Mononuclear cell (primary cell): ENCODE results near the genes CFAP410 and LRRC3.

DNA sequence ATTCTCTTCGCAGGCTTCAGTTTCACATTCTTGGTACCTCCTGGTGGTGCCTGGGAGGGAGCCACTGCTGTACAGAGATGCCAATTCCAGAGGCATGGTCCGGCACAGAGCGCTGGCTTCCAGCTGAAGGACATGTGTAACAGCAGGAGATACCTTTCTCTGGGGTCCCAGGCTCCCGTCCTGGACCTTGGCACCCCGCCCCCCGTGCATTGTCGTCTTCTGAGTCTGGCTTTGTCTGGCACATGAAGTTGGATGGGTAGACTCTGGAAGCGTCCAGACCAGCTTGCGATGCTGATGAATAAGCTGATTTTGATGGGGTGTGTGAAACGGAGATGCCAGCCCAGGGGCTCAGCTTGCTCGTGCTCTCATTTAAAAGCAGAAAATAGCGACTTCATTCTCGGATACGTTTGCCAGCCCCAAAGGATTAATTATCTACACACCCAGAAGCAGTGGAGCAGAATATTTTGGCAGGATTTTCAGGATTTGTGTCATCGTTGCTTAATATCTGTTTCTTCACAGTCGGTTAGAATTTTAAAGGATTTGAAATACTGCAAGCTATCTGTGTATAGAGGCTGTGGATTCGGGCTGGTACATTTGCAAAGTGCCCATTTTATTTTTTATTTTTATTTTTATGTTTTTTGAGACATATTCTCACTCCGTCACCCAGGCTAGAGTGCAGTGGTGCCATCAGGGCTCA lies 13.3 kb downstream of the PDXK start:
- RRBS = no CpG with 5 or more reads among the region's 18 CpGs

DNA sequence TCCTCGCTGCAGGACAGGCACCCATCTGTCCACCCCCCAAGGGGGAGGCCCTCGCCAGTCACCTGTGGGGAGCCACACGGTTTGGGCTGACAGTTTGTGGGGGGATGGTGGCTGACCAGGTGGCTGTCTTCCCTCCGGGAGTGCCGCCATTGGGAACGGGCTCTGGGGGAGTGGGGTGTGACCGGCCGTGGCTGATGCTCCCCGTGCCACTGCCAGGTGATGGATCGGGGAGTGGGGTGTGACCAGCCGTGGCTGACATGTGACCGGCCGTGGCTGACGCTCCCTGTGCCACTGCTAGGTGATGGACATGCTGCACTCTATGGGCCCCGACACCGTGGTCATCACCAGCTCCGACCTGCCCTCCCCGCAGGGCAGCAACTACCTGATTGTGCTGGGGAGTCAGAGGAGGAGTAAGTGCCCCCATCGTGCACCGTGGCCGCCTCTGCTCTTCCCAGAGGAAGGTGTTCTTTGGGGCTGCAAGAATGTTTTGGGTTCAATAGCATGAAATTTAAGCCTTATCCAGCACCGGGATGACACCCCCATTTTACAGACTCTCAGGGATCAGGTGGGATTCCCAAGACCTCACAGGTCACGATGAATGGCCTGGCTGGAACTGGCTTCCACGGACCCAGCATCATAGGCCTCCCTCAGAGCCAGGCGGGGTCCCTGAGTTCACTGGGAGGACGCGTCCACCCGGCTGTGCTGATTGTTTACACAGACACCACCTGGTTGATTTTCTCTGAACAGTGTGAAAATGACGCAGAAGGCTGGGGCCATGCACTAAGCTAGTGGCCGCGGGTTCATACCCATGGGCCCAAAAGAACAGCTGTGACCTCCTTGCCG lies 23.7 kb downstream of the CSTB start:
- RRBS = 93% methylated on average over 4 of the region's 32 CpGs

DNA sequence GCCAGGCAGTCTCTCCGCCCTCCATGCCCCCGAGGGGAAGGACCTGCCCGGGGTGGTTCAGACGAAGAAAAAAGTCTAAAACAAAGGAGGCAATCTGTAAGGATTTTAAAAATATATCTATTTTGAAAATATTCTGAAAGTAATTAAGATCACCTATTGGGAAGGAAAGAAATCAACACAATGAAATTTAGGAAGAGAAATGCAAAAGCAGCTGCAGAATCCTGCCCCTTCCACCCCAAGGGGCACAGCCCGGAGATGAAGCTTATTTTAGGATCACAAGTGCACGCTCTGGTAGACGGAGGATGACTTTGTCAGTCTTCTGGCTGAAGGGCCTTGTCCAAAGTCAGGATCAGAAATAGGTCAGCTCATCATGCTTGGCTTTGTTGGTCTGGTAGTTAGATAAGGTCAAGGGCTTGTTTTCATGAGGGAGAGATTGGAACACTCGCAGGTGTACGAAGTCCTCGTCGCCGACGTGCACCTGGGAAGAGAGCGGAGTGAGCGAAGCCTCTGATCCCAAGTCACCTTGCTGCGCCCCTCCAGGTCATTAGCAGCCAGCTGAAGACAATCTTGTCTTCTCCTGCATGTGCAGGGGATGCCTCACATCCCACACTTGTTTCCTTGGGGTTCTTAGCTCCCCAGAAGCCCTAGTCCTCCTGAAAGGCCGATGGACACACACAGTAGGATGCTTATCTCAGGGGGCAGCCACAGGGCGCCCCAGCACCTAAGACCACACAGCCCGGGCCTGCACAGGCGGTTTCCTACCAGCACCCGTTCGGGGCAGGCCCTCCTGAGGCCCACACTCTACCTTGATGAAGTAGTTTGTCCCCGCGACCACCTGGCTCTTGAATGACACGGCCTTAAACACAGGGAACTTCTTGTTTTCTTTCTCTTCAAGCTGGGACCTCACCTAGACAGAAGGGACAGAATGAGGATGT lies 2.0 kb downstream of the CSTB start:
- RRBS = 93% methylated on average over 3 of the region's 25 CpGs

GRCh38 chr21:43810061-43810695 lies 20.8 kb downstream of the RRP1 start:
- RRBS = no CpG with 5 or more reads among the region's 28 CpGs

- RRBS = 2% methylated on average over 25 of the region's 74 CpGs
These were observed 805 bp upstream of the AGPAT3 start for GRCh38 chr21:43864000-43864835.

DNA sequence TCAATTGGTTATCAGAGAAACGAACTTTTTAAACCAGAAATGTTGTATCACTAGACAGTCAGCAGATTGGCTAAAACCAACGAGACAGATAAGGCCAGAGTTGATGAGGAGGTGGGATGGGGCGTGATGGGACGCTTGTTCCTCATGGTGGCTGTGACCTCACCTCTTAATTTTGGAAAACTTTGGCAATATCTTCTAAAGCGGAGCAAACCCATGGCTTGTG lies 41.3 kb downstream of the AGPAT3 start:
- RRBS = no CpG with 5 or more reads among the region's 5 CpGs

- RRBS = 91% methylated on average over 1 of the region's 22 CpGs
These were observed 56.3 kb downstream of the AGPAT3 start for GRCh38 chr21:43921062-43921933.

GRCh38 chr21:43972883-43973512 lies 39.1 kb upstream of the TRAPPC10 start:
- RRBS = 100% methylated on average over 2 of the region's 18 CpGs

DNA sequence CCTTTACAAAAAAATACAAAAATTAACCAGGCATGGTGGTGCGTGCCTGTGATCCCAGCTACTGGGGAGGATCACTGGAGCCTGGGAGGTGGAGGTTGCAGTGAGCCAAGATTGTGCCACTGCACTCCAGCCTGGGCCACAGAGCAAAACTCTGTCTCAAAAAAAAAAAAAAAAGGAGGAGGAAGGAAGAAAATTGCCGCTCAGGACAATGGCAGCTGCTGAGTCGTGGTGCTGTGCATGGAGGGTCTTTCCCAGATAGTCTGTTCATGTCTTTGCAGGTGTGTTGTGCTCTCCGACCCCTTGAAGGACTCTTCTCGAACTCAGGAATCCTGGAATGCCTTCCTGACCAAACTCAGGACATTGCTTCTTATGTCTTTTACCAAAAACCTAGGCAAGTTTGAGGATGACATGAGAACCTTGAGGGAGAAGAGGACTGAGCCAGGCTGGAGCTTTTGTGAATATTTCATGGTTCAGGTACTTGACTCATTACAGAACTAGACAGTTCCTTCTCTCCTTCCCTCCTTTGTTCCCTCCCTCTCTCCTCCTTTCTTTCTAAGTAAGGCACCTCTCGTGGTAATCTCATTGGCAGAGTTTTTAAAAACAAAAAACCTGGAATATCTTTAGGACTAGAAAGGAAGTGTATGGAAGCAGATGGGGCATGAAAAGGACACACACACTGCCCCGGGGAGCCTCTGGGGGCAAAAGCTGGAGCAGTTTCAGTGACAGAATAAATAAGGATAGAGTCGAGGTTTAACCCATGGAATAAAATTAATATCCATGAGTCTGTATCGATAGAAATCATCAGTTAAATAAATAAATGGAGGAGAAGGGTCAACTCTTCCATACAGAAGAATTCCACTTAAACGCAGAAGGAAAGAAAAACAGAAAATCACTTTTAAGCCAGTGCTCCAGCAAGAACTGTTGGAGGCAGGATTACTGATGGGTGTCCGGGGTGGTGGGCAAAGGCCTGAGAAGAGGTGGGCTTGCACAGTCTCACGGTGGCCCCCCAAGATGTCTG lies 43.6 kb downstream of the TRAPPC10 start:
- RRBS = no CpG with 5 or more reads among the region's 12 CpGs

DNA sequence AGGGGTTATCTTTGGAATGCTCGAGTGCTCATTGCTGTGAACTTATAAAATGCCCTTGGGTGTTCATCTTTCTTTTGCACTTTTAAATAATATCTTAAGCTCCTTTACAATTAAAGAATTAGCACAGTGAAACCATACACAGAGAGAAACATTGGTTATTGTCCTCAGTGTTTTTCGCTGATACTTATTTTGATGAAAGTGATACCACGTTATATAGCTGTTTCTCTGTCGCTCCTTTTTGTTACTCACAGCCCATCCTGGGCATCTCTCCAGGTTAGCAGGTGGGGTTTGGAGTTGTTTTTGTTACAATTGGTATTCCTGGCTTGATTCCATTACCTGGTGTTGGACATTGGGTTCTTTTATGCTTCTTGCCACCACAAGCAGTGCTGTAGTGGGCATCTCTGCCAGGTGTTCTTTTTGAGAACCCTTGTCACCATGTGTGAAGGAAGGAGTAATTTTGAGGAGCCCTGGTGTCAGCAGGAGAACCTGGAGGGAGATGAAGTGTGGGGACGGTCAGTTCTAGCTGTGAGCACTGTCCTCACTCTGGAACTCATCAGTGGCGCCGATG lies 47.5 kb downstream of the TRAPPC10 start:
- RRBS = no CpG with 5 or more reads among the region's 7 CpGs

- RRBS = no CpG with 5 or more reads among the region's 22 CpGs
These were observed 44.0 kb upstream of the PWP2 start for GRCh38 chr21:44062909-44063934.

DNA sequence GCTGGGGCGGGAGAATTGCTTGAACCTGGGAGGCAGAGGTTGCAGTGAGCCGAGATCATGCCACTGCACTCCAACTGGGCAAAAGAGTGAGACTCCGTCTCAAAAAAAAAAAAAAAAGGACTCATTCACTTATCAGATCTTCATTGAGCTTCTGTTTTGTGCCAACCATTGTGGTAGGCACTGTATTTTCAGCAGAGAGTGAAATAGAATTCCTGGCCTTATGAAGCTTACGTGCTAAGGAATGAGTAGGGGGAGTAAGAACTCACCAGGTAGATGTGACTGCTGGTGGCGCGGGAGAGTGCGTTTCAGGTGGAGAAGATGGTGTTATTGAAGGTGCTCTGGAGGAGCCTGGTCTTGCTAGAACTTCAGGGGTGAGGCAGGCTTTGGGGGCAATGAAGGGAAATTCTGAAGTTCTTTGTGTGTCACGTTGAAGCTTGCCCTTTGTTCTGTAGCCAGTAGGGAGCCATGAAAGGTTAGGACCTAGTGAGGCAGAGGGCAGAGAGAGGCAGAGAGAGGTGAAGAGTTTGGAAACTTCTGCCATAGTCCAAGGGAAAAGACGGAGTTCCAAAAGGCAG lies 39.1 kb upstream of the PWP2 start:
- RRBS = no CpG with 5 or more reads among the region's 9 CpGs

DNA sequence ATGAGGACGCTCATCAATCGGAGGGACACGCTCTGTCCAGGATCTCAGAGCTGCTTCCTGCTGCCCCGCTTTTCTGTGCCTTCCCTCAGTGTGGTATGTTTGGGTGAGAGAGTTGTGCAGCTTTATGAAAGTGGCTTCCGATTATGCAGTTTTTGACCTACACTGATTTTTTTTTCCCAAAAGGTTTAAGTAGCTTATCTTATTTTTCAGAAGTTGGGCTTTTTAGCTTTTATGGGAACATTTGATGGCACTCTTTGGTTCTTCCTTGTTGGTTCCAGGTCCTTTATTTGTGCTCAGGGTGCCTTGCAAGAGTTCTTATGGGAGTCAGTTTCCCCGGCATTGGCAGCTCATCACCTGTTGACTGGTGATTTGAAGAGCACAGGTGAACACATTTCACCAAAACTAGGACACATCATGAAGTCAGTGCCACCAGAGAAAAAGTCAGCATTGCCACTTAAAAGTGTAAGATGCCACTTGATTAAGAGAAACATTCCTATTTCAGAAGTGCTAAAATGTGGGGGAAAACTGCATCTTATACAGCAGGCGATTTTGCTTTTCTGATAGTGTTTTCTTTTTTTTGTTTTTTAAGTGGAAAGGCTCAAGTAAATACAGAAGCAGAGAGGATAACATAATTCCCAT lies 34.1 kb upstream of the PWP2 start:
- RRBS = no CpG with 5 or more reads among the region's 7 CpGs

GRCh38 chr21:44079403-44079959 lies 27.7 kb upstream of the PWP2 start:
- RRBS = no CpG with 5 or more reads among the region's 6 CpGs

DNA sequence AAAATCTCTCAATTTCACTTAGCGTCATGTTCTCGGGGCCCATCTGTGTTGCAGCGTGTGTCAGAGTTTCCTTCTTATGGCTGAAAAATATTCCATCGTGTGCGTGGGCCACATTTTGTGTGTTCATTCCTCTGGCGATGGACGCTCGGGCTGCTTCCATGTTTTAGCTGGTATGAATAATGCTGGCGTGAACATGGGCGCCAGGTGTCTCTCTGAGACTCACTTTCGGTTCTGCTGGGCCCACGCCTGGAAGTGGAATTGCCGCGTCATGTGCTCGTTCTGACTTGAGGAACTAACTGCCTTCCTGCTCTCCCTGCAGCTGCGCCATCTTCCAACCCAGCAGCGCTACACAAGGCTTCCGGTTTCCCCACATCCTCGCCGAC lies 20.3 kb downstream of the GATD3 start:
- RRBS = no CpG with 5 or more reads among the region's 20 CpGs

GRCh38 chr21:44328007-44328226 lies 11.3 kb downstream of the CFAP410 start:
- RRBS = no CpG with 5 or more reads among the region's 3 CpGs

- RRBS = no CpG with 5 or more reads among the region's 26 CpGs
These were observed 7.6 kb downstream of the CFAP410 start for GRCh38 chr21:44331410-44332195.

DNA sequence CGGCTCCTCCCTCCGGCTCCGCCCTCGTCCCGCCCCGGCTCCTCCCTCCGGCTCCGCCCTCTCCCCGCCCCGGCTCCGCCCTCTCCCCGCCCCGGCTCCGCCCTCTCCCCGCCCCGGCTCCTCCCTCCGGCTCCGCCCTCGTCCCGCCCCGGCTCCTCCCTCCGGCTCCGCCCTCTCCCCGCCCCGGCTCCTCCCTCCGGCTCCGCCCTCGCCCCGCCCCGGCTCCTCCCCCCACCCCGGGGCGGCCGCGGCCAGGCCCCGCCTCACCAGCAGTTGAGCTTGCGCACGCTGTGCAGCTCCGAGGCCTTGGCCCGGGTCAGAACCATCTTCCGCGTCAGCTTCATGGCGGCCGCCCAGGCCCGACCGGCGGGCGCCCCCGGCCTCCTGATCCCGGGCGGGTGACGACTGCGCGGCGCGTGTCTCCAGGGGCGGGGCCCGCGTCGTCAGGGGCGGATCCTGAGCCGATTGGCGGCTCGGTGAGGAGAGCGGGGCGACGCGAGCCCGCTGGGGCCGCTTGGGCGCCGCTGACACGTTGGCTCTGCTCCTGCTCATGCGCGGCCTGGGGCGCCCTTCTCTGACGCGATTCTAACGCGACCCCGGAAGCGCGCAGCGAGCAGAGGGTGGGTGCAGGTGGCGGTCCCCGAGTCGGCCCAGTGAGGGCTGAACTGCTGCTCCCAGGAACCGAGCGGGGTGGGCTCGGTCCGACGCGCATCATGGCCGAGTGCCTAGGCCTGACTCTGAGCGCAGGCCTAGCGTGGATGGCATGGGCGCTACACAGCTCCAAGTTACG lies at the start of gene CFAP410:
Gene CFAP410, minus strand, starts transcription at position 540 of the 790 bp plus-strand sequence.
- RRBS = 2% methylated on average over 15 of the region's 97 CpGs

DNA sequence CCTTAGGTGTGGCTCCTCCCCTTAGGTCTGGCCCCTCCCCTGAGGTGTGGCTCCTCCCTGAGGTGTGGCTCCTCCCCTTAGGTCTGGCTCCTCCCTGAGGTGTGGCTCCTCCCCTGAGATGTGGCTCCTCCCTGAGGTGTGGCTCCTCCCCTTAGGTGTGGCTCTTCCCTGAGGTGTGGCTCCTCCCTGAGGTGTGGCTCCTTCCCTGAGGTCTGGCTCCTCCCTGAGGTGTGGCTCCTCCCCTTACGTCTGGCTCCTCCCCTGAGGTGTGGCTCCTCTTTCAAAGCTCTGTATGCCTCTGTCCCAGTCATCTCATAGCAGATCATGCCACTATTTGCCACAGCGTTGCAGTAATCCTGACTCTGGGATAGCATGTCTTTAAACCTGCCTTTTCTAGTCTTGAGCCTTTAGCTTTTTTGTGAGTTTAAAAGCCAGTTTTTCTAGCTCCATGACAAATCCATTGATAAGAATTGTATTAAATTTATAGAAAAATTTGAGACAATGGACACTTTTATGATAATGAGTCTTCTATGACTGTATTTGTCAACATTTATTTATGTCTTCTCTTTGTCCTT lies 26.6 kb upstream of the LRRC3 start:
- RRBS = no CpG with 5 or more reads among the region's 2 CpGs

DNA sequence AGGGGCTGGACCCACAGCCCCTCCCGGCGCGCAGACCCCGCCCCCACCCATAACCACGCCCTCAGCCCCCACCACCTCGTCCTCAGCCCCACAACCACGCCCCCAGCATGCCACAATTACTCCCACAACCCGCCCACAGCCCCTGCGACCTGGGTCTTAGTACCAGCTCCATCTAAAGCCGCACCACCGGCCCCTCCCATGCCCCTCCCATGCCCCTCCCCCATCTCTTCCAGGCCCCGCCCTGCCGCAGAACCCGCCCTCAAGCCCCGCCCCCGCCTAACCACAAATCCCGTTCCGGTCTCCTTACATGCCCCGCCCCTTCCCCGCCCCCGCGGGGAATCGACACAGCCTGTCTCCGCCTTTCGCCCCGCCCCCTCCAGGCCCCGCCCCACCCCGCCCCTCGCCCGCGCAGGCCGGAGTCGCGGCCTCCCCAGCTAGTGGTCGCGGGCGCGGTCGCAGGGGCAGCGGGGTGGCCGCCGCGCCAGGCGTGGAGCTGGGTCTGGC lies at the start of gene LRRC3:
Gene LRRC3, plus strand, starts transcription at position 416 of the 504 bp plus-strand sequence.
- RRBS = 1% methylated on average over 12 of the region's 44 CpGs